Vein endothelial cell (primary cell): ENCODE measurements around a stretch of chr19.

GRCh38 chr19:16601628-16602335 lies 26.2 kb downstream of the MED26 start:
- CAGE, long polyA plus RNA = no peak

DNA sequence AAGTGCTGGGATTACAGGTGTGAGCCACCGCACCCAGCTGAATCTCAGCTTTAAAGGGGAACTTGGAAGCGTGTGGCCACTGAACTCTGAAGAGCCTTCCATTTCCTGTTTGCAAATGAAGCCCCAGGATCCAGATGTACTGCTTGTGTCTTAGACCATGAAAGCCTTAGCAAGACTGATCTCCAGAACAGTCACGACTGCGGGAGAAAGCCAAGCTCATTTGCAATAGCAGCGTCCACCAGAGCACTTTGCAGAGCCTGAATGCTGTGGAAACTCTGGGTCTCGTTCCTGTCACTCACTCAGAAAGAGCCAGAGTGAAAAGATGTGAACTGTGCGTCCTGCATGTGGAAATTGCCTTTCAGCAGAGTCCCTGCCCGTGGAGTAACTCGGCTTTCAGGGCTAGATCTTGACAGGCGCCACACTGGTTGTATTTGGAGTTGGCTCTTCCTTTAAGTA lies 4.8 kb downstream of the SIN3B start:
- CAGE, long polyA plus RNA = no peak

- CAGE, long polyA plus RNA = no peak
These were observed 23.5 kb upstream of the F2RL3 start for GRCh38 chr19:16865205-16865715.

- CAGE, long polyA plus RNA = no peak
These were observed 65.4 kb downstream of the CPAMD8 start for GRCh38 chr19:16961041-16961801.

GRCh38 chr19:17052847-17053474 lies 22.3 kb downstream of the HAUS8 start:
- CAGE, long polyA plus RNA = no peak

DNA sequence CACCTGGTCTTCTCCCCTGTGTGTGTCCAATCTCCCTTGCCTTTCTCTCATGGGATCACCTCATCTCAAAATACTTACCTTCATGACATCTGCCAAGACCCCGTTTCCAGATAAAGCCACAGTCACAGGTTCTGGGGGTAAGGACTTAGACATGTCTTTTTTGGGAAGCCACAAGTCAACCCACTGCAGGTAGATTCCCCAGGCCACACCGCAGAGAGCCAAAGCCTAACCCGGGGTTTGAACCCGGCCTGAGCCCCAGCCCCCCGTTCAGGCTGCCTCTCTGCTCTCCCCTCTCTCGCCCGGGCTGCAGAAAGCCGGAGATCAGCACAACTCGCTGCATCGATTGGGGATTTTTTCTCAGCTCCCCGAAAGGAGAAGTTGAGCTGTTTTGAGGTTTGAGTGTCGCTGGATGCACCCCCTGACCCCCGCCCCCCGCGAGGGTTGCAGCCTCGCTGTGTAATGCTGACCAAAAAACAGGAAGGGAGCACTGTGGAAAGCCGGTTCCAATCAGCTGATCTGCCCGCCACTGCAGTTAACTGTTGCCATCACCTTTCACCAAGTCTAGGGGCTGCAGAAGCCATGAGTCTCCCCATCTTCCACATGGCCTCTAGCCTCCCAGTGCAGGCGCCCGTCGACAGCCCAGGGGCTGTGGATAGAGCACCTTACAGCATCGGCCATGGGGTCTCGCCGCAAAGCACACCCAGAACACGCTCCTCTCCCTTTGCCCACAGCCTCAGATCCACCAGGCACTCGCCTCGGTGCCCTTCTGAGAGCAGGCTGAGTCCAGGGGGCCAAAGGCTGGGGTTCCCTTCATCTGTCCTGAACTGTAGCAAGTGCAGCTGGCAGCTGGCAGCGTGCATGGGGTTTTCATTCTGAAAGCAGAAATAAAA lies 34.4 kb downstream of the MYO9B start:
- CAGE, long polyA plus RNA = no peak

DNA sequence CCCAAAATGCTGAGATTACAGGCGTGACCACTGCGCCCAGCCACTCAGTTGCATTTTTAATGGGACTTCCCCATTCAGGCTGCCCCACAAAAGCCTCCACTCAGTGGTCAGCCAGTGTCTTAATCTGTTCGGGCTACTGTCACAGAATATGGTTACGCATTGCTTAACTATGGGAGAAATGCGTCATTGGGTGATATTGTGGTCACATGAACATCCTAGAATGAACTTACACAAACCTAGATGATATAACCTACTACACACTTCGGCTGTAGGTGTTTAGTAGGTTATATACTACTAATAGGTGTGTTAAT lies 62.9 kb downstream of the MYO9B start:
- CAGE, long polyA plus RNA = no peak

- CAGE, long polyA plus RNA = no peak
These were observed 2.6 kb downstream of the NR2F6 start for GRCh38 chr19:17243136-17243416.

- CAGE, long polyA plus RNA = no peak
These were observed 6.4 kb downstream of the DDA1 start for GRCh38 chr19:17315546-17316334.

DNA sequence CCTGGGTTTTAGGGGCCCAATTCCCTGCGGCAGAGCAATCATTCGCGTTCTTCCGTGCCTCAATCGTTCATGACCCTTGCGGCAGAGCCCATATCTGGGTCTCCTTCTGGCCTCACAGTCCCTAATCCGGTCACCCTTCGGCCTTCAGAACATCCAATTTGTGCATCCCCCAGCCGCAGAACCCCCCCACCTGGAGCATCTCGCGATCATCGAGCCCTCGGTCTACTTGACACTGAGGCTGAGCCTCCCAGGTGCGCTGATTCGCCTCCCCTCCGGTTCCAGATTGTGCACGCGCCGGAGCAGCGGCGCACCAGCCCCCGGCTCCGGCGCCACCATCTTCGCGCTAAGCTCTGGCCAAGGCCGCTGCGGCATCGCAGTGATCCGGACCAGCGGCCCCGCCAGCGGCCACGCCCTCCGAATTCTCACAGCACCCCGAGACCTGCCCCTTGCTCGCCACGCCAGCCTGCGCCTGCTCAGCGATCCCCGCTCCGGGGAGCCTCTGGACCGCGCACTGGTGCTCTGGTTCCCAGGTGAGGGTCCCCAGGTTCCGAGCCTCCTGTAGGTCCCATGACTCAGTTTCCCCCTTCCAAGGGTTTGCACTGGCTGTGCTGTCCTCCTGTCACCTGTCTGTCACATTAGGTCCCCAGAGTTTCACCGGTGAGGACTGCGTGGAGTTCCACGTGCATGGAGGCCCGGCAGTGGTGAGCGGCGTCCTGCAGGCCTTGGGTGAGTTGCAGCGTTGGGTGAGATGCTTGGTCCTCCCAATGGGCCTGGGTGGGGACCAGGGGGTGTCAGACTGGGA lies 574 bp downstream of the GTPBP3 start:
- CAGE, long polyA plus RNA = no peak

DNA sequence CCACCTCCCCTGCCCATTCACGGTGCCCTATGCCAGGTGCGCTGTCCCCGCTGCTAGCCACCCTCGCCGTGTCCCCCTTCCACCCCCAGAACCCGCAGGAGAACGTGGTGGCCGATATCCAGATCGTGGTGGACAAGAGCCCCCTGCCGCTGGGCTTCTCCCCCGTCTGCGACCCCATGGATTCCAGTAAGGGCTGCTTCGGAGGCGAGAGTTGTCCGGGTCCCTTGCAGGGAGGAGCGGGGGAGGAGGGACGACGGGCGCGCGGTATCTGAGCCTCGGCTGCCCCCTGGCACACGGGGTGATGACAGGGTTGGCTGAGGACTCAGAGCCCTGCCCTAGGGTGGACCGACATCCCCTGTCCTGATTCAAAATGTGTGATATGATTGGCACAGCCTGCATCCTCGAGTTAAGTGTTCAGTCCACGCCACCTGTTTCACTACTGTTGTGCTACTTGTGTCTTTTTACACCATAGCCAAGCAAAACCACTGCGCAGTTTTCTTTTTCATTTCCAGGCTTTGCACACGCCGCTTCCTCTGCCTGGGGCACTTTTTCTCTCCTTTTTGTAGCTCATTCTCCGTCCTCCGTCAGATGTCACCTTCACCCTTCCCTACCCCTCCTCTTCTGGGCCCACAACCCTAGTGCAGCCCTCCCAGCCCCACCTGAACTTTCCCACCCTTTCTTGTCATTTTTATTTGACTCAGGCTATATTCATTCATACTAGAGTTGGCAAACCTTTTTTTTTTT lies 774 bp downstream of the MVB12A start:
- CAGE, long polyA plus RNA = no peak

DNA sequence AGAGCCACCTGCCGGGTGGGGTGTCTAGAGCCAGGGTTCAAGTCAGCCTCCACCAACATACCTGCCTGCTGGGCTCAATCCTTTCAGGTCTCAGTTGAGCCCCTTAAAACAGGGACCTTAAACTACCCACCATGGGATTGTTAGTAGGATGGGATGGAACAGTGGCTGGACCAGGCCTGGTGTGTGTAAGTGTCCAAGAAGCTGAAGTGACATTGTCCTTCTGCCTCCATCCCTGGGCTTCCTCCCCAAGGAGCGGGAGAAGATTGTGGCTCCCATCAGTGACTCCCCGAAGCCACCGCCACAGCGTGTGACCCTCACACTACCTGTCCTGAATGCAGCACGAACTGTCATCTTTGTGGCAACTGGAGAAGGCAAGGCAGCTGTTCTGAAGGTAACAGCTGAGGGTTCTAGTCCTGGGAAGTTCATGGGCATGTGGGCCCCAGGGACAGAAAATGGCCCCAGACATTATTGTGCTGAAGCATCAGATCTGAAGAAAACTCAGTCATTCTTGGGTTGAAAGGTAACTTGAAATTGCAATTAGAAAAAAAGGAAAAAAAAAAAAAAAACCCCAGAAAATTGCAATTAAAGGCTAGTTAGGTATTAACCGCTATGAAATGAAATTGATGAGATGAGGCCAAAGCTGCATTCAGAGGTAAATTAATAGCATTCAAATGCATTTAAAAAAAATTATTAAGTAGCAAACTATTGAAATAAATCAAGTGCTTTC lies 6.2 kb downstream of the PGLS start:
- CAGE, long polyA plus RNA = no peak

GRCh38 chr19:17579668-17580379 lies 24.4 kb downstream of the COLGALT1 start:
- CAGE, long polyA plus RNA = no peak

DNA sequence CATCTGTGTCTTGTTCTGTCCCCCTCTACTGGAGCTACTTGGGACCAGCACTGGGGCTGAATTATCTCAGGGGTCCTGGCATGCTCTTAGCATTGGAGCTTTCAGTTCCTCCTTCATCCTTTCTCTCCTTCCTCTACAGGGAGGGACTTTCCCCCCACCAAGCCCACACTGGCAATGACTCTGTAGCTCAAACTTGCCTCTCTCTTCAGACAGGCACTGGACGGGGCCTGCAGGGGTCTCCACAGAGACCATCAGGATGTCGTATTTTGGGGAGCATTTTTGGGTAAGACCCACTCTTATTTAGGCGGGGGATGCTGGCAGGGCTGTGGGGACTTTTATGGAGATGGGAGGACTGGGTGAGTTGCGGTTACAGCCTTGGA lies 3.6 kb downstream of the FCHO1 start:
- CAGE, long polyA plus RNA = no peak

DNA sequence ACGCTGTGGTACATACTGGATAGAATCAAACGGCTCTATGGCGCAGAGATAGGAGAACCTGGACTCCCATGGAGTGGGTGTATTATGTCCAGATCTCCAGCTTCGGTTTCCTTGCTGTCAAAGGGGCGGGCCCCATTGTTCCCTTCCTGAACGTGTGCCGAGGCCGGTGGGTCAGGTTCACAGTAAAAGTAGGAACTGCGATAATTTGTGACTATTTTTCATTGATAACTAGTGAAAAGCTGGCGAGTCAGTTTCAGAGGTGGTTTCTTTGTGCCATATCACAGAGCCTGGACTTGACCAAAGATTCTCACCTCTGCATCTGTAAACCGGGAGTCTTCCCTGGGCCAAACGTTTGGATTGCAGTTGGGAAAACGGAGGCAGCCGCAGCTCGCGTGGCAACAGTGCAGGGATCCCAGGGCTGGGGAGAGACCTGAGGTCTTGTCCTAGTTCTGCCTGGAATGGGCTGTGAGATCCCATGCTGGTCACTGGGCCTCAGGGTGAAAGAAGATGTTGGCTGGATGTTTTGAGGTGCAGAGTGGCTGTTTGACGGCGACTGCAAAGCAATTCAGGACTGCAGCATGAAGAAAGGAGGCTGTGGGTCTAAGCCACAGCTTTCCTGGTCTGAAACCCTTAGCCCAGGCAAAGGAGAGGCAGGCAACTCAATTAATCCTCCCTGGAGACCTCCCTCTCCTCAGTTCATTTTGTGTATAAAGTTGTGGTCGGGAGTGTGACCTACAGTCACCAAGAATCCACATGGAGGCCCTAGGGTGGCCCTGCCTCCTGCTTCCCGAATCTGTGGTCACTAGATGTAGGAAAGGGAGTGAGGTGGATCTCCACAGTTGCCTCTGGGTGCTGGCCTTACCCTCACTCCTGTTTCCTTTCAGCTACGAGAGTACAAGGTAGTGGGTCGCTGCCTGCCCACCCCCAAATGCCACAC lies 967 bp downstream of the RPL18A start:
- CAGE, long polyA plus RNA = no peak

GRCh38 chr19:17943204-17943705 lies 10.4 kb downstream of the CCDC124 start:
- CAGE, long polyA plus RNA = no peak

- CAGE, long polyA plus RNA = no peak
These were observed 13.1 kb upstream of the KCNN1 start for GRCh38 chr19:17953734-17954309.

DNA sequence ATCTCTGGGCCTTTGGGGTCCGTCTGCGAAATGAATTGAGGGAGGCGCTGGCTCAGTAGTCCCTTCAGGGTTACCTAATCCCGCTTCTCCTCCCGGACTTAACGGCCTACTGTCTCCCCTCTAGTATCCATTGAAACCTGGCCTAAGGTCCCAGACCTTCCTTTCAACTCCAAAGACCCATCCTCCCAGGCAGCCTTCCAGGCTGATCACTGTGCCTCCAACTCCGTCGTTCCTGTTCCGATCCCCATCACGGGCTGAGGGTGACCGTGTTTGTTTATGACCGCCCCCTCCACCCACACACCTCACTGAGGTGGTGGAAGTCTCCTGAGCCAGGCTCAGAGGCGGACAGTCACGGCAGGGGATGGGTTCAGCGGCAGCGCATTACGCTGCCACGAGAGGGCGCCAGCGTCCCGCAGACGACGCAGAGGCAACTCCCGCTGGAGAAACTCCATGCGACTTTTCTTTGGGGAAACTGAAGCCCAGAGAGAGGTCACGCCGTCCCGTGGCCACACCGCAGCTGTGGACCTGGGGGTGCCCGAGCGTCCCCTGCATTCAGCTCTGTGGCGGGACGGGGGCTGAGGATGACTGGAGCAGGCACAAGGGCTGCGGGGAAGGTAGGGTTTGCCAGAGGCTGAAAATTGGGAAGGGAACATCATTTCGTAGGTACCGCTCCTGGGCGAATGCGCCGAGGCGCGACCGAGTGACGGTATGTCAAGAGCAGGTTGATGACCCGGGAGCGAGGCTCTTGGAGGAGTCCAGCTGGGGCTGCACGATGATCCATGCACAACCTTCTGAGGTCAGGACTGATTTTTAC lies 1.0 kb upstream of the ARRDC2 start:
- CAGE, long polyA plus RNA = no peak

DNA sequence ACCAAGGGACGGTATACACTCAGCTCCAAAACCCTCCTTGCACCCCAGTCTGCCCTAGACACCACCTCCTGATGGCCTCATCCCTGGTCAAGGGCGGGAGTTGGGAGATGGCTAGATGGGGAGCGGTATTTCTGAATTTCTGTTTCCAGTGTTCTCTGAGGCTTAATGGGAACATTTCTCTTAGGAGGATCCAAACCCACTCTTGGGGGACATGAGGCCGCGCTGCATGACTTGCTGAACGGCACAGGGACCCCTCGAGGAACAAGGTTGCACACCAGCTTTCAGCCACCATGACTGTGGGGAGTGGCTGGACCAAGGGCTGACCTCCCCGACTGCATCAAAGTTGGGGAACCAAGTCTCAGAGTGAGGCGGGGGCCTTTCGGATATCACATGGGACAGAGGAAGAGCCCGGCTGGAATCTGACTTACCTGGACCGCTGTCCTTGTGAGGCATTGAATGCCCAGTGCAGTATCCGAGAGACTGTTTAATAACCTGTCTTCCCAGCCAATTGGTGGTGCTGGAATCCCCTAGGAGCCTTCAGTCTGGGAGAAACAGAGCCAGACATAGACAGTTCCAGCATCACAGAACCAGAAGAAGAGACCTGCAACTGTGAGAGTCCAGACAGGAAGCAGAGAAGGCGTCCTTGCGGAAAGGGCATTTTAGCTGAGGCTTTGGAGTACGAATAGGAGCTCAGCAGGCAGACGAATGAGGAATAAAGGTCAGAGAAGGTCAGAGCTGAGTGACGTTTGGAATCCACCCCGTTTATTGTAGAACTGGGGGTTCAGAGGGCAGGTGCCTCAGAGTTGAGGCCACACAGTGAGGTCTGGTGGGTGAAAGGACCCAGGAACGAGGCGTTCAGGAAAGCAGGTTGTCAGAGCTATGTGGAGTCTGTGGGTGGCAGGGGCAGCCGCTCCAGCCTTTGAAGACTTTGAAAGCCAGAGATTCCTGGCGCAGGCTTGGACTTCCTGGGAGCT lies 5.0 kb downstream of the ARRDC2 start:
- CAGE, long polyA plus RNA = no peak

DNA sequence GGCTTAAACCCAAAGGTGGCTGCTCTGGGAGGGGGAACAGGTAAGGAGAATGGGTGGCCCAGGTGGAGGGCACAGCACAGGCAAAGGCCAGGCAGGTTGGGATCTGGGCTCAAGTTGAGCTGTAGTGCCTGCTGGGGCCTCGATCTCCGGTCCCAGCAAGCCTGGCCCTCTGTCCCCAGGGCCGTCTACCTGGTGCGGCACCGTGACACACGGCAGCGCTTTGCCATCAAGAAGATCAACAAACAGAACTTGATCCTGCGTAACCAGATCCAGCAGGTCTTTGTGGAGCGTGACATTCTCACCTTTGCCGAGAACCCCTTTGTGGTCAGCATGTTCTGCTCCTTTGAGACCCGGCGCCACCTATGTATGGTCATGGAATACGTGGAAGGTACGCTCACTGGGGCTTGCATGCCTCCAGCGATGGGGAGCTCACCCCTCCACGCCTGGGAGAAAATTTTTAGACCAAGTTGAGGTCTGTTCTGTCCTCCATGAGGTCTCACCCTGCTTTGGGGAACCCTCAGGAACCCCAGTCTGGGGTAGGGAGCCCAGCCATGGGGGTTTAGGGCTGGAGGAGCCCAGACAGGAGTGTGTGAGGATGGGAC lies 22.5 kb upstream of the PIK3R2 start:
- CAGE, long polyA plus RNA = no peak